ENCODE measurements around a stretch of chr21.

DNA sequence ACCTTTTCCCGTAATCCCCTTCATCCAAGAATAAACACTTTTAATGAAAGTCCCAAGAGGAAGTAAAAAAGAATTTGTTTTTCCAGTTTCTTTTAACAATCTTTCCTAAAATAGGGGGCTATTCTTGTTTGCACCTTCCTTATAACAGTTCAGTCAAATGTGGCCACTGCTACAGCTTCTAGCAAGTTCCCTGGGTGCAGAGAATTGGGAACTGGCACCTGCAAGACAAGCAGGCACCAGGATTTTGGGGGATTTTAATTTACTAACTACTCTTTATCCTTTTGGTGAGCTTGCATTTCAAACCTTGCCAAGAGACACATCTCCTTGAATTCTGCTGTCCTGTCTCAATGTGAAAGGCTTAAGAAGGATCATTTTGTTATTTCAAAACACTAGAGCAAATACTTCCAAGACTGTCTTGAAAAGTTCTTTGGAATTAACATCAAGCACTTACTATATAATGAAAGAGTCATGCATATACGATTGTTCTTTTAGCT, 43.7 kb upstream of the KCNJ15 start:
- PRO-cap, result no peak

GRCh38 chr21:38273999-38274549, 17.3 kb downstream of the KCNJ15 start:
- PRO-cap, result no peak

GRCh38 chr21:38282986-38283537, 26.3 kb downstream of the KCNJ15 start:
- PRO-cap, result no peak

- PRO-cap, result no peak
Observed at GRCh38 chr21:38382489-38383686, 115.4 kb downstream of the ERG start.

- PRO-cap, result unidirectional peak, minus-strand start at chr21:38435168
Observed at GRCh38 chr21:38435013-38435524, 63.2 kb downstream of the ERG start.

- PRO-cap, result no peak
Observed at GRCh38 chr21:38475994-38476842, 22.1 kb downstream of the ERG start.

- PRO-cap, result no peak
Observed at GRCh38 chr21:38488958-38489150, 9.4 kb downstream of the ERG start.

GRCh38 chr21:38495234-38495628, 3.0 kb downstream of the ERG start:
- PRO-cap, result no peak

DNA sequence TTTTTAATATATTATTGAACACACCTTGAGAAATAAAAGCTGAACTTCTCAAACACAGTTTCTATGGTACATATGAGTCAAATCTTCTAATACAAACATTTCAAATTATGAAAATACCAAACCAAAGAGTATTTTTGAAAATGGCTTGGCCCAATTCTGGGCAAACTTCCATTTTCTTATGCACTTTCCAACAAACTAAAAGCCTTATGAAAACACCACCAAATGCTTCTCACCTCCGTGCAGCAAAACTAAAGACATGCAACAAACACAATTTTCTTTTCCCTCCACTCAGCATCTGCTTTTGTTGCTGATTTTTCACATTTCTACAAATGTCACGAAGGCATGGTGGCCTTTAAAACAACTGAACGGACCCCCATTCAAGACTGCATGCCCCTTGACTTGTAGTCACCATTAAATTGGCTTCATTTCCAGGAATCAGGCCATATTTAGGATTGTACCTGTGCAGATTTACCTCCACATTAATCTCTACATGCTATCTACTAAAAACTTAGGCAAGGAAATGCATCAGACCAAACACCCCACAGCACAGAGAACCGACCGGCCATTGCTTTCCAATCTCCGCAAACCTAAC, 1.1 kb downstream of the ERG start:
- PRO-cap, result no peak

DNA sequence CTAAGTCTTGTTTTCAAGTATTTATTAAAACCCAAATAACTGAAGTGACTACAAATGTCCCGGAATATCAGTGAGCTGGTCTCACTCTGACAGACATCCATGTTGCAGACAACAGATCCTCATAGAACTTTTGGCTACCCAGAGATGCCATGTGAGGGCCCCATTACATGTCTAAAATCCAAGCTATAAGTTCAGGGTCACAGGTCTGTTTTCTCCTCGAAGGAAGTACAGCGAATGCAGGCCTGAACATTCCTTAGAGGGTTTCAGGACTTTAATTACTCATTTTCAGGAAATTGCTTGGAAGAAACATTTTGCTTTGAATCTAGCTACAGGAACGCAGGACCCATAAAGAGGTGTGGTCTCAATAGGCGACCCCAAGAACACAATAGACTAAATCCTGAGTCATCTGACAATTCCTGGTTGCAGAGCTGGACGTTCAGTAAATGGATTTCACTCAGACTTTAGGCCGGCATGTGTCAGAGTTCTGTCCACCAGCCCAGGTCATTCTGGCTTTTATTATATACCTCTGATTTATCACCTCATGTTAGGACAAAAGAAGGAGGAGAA, 952 bp upstream of the ERG start:
- PRO-cap, result no peak

- PRO-cap, result unidirectional peak, plus-strand start at chr21:38503848
Observed at GRCh38 chr21:38503194-38504338, 5.3 kb upstream of the ERG start.

- PRO-cap, result no peak
Observed at GRCh38 chr21:38784304-38784861, 21.3 kb upstream of the ETS2 start.

- PRO-cap, result no peak
Observed at GRCh38 chr21:38810373-38811578, 5.0 kb downstream of the ETS2 start.

GRCh38 chr21:38847136-38848028, 41.7 kb downstream of the ETS2 start:
- PRO-cap, result no peak

DNA sequence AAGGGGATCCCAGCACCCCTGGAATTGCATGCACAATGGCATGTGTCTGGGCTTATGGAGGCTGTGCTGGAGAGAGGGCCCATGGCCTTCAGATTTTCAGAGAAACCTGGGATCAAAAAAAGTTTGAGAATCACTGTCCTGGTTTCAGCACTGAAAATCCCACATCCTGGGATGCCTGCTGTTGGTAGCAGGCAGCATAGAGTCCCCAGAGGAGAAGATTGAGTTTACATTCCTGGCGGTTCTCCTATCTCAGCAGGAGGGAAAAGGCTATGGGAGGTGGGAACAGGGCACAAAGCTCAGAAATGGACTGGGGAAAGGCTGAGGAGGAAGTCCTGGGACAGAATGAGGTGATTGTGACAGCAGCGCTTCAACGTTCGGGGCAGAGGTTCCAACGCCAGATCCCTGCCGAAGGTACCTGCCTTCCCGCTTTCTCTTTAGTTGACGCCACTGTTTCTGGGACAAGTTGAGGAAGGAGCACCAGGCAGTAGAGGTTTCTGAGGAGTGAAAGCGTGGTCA, 103.4 kb downstream of the ETS2 start:
- PRO-cap, result no peak

- PRO-cap, result no peak
Observed at GRCh38 chr21:38954350-38954724, 148.6 kb downstream of the ETS2 start.

DNA sequence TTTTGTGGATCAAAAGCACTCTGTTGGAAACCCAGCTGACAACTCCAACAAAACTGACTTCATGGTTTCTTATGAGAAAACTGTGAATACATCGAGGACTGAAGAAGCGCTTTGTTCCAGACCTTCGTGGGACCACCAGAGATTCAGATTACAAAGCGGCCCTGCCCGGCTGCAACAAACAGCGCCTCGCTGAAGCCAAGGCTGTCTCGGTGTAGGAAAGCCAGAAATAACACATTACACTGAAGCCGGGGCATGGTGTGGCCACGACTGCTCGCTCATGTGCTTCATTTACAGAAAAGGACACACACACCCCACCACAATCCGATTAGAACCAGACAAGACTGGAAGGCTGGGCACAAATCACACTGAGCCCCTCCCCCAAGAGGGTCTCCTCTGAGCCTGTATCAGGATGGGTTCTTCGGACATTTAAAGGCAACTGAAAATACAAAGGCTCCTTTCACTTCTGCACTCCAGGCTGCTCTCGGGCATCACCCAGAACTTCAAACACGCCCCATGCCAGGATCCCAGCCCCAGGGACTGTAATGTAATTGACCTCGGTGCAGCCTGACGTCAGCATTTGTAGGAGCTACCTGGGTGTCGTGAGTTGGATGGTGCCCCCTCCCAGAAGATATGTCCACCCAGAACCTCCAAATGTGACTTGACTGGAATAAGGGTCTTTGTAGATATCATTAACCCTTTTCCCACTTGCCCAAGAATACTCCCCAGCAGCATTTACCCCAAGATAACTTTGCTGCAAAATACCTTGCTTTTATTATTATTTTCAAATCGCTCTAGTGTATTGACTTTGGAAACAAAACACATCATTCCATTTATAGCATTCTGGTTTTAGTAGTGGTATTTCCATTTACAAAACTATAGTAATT, 95.3 kb downstream of the PSMG1 start:
- PRO-cap, result bidirectional peak, plus-strand start at position 234 of the sequence, minus-strand start at position 225 of the sequence; unidirectional peak, minus-strand start at position 490 of the sequence

GRCh38 chr21:39340546-39341051, 8.3 kb downstream of the HMGN1 start:
- PRO-cap, result no peak

DNA sequence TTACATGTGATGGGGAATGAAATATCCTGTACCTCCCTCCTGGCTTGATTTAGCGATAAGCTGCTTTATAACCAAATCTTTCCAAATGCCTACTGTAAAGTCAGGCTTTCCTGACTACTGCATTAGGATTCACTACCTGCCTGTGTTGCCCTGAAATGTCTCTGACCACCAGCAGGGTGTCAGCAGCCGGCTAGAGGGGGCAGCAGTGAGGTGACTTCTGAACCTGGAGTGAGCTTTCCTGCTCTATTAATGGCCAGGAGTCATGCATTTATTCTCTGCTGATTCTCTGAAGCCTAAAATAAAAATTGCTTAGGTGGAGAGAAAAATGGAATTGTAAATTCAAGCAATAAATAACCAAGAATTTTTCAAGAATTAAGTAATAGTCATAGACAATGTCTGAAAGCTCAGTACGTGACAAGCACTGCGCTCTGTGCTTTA, 2.5 kb downstream of the BACE2 start:
- PRO-cap, result no peak

DNA sequence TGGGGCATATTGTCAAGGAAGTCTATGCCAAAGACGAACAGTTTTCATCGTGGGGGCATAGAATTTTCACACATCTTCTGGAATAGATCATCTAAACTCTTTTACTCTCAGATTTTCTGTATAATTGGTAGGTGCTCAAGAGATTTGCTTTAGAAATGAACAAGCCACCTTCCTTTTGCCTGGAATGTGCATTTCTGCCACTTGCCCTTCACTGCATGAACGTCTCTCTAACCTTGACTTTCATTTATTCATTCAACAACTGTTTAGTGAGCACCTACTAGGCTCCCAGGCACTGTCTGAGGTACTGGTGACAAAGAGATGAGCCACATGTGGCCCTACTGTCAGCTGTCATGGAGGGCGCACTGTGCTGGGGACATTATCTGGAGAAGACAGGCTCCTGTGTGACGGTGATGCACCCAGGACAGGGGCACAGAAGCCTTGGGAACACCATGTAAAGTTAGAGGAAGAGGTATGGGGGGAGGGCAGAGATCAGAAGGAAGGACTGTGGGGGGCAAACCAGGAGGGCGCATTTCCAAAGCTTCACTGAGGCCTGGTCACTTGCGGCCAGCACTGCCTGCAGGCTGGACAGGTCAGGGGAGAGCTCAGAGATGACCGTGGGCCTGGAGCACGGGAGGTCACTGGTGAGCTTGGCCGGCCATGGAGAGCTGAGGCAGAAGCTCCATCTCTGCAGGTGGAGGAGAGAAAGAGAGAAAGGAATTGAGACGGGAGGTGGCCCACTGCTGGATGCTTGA, 46.7 kb downstream of the BACE2 start:
- PRO-cap, result no peak

All from aorta (tissue), 1 donor.